Peyer's patch (tissue), 4 donors: ENCODE results near the genes HNRNPF, ALOX5, MARCHF8 and AGAP4.

DNA sequence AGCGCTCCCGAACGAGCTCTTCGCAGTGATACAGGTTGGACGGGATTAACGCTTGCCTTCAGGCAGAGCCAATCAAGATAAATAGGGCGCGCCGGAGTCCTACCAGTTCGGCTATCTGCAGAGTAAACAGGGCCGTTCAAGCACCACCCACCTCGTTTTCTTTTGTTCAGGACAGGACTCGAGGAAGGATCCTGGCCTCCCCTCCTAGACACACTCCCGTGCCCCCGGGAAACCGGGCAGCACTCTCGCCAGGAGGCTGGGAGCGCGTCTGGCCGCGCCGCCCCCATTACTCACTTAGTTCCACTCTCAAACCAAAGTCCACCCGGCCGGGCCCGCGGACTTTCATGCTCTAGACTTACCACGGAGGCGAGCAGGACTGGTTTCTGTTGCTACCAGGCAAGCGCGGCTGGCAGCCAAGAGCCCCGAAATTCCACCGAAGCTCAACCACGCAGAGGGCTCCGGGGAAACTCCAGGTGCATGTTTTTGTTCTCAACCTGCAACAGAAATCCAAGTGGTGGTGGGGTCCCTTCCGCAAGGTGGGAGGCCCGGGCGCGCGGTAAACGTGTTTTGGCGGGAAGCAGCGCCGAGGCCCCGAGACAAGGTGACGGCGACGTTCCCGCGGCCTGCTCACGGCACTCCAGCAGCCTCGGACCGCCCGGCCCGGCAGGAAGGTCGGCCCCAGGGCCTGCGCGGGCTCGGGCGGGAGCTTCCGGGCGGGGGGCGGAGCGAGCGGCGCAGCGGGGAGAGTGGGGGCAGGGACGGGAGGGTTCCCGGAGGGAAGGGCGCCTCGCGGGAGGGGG, 12.7 kb downstream of the HNRNPF start:
- PRO-cap: bidirectional peak, plus-strand start at position 352 of the sequence, minus-strand start at position 270 of the sequence; bidirectional peak, plus-strand start at position 755 of the sequence, minus-strand start at position 665 of the sequence
- RAMPAGE, long total RNA, 4 experiments: start-site peak on the plus strand in 1 of 4 experiments, centred at position 361 of the sequence, 16 reads per replicate; start-site peak on the minus strand in 2 of 4 experiments, centred at positions 668 to 672 of the sequence, 35 to 270 reads per replicate

- PRO-cap: bidirectional peak, plus-strand start at chr10:43409271, minus-strand start at chr10:43409172; unidirectional peak, minus-strand start at chr10:43409901
- RAMPAGE, long total RNA, 4 experiments: start-site peak on the plus strand in 1 of 4 experiments, at chr10:43409300-43409476 at its widest, 9 reads per replicate; start-site peak on the minus strand in 4 of 4 experiments, at chr10:43409149-43409191 at its widest, 16 to 194 reads per replicate
These were observed at the start of gene HNRNPF for GRCh38 chr10:43409100-43410162. HNRNPF (minus strand) TSS chr10:43409186.

DNA sequence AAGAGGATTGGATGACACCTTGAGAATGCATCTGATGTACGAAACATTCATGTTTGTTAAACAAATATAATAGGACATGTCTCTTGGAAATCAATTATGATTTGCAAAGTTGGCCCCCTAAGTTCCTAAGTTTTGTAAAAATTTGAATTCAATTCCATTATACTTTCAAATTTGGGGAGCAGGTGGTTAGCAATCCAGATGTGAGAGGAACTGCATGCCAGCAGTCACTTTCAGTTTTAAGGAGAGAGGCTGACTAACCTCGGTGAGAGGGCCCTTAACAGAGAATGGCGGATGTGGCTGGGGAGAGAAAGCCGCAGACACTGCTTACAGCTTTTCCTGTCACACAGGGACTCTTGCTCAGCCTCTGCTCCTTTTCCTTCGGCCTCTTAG, 167.5 kb upstream of the ZNF32 start:
- PRO-cap: no peak
- RAMPAGE, long total RNA, 4 experiments: no peak in any of the 4 experiments

GRCh38 chr10:44974445-44974573, 4.3 kb downstream of the DEPP1 start:
- PRO-cap: no peak
- RAMPAGE, long total RNA, 4 experiments: no peak in any of the 4 experiments

GRCh38 chr10:45001412-45002164, 865 bp downstream of the ZNF22 start:
- PRO-cap: unidirectional peak, minus-strand start at chr10:45001578; unidirectional peak, minus-strand start at chr10:45001662
- RAMPAGE, long total RNA, 4 experiments: no peak in any of the 4 experiments

DNA sequence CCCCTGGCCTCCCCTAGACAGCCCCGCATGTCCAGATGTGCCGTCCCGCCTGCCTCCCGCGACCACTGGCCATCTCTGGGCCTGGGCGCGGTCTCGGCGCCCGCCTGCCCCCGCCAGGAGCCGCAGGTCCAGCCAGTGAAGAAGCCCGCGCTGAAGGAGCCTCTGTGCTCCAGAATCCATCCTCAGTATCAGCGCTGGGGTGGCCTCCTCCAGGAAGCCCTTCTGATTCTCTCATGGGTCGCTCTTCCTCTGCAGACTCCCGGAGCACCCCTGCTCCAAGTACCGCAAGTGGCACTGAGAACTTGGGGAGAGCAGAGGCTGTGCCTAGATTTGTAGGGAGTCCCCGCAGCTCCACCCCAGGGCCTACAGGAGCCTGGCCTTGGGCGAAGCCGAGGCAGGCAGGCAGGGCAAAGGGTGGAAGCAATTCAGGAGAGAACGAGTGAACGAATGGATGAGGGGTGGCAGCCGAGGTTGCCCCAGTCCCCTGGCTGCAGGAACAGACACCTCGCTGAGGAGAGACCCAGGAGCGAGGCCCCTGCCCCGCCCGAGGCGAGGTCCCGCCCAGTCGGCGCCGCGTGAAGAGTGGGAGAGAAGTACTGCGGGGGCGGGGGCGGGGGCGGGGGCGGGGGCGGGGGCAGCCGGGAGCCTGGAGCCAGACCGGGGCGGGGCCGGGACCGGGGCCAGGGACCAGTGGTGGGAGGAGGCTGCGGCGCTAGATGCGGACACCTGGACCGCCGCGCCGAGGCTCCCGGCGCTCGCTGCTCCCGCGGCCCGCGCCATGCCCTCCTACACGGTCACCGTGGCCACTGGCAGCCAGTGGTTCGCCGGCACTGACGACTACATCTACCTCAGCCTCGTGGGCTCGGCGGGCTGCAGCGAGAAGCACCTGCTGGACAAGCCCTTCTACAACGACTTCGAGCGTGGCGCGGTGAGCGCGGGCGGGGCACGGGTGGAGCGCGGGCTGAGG, at the start of gene ALOX5:
ALOX5 (plus strand) TSS at position 715 of the 967 bp plus-strand sequence.
- PRO-cap: bidirectional peak, plus-strand start at position 690 of the sequence, minus-strand start at position 549 of the sequence
- RAMPAGE, long total RNA, 4 experiments: start-site peak on the plus strand in 3 of 4 experiments, centred at positions 716 to 726 of the sequence, 38 to 78 reads per replicate

DNA sequence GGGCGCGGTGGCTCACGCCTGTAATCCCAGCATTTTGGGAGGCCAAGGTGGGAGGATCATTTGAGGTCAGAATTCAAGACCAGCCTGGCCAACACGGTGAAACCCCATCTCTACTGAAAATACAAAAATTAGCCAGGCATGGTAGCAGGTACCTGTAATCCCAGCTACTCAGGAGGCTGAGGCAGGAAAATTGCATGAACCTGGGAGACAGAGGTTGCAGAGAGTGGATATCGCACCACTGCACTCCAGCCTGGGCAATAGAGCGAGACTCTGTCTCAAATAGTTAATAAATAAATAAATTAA, 72.5 kb downstream of the ALOX5 start:
- PRO-cap: no peak
- RAMPAGE, long total RNA, 4 experiments: no peak in any of the 4 experiments

- PRO-cap: no peak
- RAMPAGE, long total RNA, 4 experiments: no peak in any of the 4 experiments
These were observed at the start of gene MARCHF8 for GRCh38 chr10:45535195-45535593. MARCHF8 (minus strand) TSS chr10:45535371.

DNA sequence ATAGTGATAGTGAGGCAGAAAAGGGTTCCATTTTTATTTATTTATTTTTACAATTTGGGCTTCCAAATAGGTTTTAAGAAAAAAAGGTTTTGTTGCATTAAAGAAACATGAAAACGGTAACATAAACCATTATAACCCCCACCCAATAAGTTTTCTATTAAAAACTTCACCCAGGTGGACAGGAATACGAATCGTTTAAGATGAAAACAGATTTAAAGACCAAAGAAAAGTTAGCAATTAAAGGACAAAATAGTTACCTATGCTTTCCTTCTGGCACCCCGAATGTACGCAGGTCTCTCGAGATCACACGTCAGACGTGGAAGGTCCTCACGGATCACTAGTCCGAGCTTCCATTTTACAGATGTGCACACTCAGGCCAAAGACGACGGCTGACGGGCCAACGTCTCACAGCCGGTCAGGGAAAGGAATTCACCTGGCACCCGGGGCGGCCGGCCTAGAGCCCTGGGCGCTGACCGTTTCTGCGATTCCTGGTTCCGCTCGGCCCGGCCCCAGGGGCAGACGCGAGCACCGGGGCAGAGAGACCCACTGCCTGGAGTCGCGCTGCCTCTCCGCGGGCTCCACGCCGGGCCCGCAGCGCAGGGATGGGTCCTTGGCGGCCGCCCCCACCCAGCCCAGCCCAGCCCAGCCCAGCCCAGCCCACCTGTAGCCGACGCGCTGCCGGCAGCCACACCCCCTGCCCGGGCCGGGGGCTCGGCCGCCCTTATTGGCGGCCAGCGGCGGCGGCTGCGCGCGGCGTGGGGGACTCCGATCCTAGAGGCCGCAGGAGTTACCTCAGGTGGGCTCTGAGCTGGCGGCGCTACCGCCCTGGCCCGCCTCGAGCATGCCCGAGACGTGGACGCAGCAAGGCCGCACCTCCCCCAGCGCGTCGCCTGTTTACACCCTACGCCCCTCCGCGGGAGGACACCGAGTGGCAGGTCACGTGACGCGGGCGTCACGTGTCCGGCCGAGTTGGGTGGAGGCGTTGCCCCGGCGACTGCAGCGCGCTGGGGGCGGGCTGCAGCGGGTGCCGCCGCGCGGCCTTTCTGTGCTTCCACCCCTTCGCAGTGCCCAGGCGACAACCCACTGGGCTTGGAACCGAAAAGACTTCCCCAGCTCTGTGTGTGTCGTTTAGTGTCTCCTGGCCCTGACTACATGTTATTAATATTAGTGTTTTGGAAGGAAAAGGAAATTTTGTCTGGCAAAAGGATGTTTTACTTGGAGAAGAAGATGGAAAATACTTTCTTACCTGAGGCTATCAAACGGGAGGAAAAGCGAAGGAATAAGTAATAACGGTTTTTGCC, 59.3 kb upstream of the MARCHF8 start:
- PRO-cap: bidirectional peak, plus-strand start at position 366 of the sequence, minus-strand start at position 431 of the sequence; bidirectional peak, plus-strand start at position 724 of the sequence, minus-strand start at position 582 of the sequence; bidirectional peak, plus-strand start at position 1,002 of the sequence, minus-strand start at position 892 of the sequence
- RAMPAGE, long total RNA, 4 experiments: start-site peak on the minus strand in 3 of 4 experiments, centred at positions 585 to 591 of the sequence, 19 to 217 reads per replicate

DNA sequence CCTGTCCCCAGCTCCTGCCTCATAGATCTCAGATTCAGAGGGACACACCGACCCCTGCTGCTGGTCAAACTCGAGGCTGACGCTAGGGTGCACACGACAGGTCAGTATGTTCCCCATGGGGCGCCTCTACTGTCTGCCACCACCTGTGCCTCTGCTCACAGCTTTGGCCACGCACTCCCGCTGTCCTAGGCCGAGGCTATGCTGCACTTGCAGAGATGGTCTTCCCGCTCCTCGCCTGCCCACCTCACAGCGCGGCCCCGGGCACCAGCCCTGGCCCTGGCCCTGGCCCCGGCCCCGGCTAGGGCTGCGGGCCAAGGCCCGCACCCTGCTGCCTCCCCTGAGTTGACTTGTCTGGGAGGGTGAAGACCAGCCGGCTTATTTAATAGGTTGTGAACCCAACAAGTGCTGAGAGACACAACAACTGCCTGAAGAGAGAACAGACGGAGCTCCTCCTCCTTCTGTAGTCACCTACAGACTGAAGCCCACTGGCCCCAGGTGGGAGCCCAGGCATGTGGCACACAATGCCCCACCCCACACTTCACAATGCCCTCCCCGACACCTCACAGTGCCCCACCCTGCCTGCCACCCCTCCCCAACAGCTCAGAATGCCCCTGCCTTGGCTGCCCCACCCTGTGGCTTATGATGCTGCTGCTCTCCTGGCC, at the start of gene AGAP4:
AGAP4 (minus strand) TSS at position 270 of the 662 bp plus-strand sequence.
- PRO-cap: no peak
- RAMPAGE, long total RNA, 4 experiments: no peak in any of the 4 experiments

GRCh38 chr10:45971457-45971663, 929 bp upstream of the TIMM23 start:
- PRO-cap: no peak
- RAMPAGE, long total RNA, 4 experiments: no peak in any of the 4 experiments

DNA sequence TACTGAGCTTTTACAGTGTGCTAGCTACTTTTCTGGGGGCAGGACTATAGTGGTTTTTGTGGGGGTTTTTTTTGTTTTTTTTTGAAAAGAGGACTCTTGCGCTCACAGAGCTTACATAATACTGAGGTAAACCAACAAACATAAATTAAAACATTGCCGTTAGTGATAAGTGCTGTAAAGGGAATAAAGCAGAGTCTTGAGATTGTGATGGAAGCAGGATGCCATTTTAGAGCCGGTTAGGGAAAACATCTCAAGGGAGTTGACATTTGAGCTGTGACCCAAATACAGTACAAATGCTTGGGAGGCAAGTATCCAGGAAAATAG, 1.8 kb downstream of the TIMM23 start:
- PRO-cap: no peak
- RAMPAGE, long total RNA, 4 experiments: no peak in any of the 4 experiments

GRCh38 chr10:46018653-46019764, 11.4 kb downstream of the NCOA4 start:
- PRO-cap: no peak
- RAMPAGE, long total RNA, 4 experiments: no peak in any of the 4 experiments

GRCh38 chr10:46597523-46598217, 18.7 kb downstream of the SYT15 start:
- PRO-cap: no peak
- RAMPAGE, long total RNA, 4 experiments: no peak in any of the 4 experiments

GRCh38 chr10:47206519-47207089, 93.4 kb upstream of the GDF10 start:
- PRO-cap: no peak
- RAMPAGE, long total RNA, 4 experiments: no peak in any of the 4 experiments

- PRO-cap: no peak
- RAMPAGE, long total RNA, 4 experiments: no peak in any of the 4 experiments
These were observed 92.8 kb upstream of the GDF10 start for GRCh38 chr10:47207215-47207630.

GRCh38 chr10:47330531-47331128, 8.4 kb downstream of the GDF2 start:
- PRO-cap: bidirectional peak, plus-strand start at chr10:47330997, minus-strand start at chr10:47330944
- RAMPAGE, long total RNA, 4 experiments: no peak in any of the 4 experiments

GRCh38 chr10:47743575-47744242, 19.7 kb downstream of the SYT15B start:
- PRO-cap: no peak
- RAMPAGE, long total RNA, 4 experiments: no peak in any of the 4 experiments

DNA sequence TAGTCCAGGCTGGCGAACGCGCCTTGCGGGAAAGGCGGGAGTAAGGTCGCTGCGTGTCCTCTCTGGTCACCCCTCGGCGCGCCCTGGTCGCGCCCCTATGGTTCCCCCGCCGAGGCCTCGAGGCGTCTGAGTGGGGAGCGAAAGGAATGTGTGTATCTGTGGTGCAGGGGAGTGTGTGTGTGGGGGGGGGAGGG, 115 bp upstream of the SYT15B start:
- PRO-cap: no peak
- RAMPAGE, long total RNA, 4 experiments: no peak in any of the 4 experiments

DNA sequence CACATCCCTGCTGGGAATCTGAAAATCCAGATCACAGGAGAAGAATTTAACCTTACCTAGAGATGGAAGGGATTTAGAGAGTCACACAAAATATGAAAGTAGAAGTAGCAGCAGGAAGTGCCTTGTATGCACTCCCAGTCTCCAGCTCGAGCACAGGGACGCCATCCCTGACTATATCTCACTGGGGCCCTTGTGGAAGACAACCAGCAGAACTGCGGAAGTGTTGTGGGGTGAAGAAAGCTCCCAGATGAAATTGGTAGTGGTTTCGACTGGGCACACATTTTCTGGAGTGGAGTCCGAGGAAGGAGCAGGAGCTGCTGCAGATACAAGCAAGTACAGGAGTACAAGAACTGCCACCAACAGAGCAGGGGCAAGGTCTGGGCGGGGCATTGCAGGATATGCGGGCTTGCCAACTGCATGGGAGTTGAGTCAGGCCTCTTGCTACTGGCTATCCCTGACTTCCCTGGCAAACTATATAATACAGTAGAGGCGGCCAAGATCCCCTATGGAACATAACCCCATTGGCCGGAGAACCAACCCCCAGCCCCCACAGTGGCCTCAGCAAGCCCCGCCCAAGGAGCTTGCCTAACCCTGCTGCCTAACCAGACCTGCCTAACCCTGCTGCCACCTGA, 131.1 kb upstream of the FAM25C start:
- PRO-cap: no peak
- RAMPAGE, long total RNA, 4 experiments: no peak in any of the 4 experiments